Paraaortic lymph node (tissue), 1 donor: ENCODE measurements around the genes TMEM50B, SMIM34, RCAN1 and CLIC6.

DNA sequence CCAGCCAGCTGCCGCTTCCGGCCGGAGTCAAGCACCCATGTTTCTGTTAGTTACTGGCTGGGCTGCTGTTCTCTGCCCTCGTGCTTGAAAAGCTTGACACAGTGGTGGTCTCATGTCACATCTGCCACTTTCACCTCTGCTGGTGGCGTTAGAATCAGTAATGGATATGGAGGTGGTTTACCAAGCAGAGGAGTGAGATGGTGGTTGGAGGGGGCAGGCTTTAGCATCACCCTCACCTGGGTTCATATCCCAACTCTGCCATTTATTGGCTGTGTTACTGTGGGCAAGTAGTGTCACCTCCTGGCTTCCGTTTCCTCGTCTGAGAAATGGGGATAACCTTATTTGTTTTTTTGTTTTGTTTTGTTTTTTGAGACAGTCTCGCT, 21.2 kb downstream of the IFNGR2 start:
- PRO-cap, result no peak

- PRO-cap, result bidirectional peak, plus-strand start at chr21:33480221, minus-strand start at chr21:33479937
Measured at GRCh38 chr21:33478954-33480036, at the start of gene TMEM50B. Gene TMEM50B, minus strand, starts transcription at chr21:33479974.

DNA sequence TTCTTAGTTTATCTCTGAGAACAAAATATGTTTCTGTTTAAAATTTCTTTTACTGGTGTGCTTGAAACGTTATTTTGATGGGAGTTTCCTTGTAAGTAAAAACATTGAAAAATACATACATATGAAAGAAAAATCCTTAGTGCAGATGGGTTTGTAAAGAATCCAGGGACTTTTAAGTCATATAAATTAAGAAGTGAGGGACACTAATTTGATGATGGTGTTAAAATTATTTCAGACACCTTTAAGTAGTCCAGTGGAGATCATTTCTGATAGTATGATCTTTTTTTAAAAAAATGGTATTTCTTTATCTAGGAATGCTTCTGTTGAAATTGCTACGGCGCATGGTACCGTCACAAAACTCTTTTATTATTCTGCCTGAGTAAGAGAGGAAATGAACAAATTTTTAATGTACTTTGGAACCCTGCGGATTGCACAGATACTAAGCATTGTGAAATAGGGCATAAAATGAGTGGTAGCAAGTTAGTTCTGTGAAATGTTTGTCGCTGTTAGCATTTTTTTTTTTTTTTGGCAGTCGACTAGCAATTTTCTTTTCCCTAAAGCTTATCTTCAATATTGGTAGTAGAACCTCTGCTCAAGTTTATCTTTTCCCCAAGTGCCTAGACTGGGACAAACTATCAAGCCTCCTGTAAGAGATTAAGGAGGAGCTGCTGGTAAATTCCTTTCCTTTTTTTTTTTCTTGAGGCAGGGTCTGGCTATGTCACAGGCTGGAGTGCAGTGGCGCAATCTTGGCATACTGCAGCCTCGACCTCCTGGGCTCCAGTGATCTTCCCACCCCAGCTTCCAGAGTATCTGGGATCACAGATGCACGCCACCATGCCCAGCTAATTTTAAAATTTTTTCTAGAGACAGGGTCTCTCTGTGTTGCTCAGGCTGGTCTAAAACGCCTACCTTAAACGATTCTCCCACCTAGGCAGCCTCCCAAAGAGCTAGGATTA, 2.1 kb downstream of the ITSN1 start:
- PRO-cap, result unidirectional peak, minus-strand start at position 365 of the sequence

DNA sequence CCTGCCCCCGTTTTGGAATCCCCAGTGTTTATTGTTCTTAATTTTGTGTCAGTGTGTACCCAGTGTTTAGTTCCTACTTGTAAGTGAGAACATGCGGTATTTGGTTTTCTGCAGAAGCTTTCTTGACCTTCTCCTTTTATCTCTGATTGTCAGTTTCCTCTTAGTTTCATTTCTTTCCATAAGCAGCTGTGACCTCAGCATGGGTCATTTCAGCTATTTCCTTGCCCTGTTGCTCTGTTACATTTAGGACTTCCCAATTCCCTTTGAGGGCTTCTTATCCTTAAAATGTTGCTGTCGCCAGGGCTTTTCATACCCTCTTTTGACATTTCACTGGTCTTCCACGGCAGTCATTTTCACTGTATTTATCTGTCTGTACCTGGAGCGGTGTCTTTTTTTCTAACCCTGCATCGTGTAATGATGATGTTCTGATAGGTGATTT, 14.9 kb downstream of the ITSN1 start:
- PRO-cap, result no peak

DNA sequence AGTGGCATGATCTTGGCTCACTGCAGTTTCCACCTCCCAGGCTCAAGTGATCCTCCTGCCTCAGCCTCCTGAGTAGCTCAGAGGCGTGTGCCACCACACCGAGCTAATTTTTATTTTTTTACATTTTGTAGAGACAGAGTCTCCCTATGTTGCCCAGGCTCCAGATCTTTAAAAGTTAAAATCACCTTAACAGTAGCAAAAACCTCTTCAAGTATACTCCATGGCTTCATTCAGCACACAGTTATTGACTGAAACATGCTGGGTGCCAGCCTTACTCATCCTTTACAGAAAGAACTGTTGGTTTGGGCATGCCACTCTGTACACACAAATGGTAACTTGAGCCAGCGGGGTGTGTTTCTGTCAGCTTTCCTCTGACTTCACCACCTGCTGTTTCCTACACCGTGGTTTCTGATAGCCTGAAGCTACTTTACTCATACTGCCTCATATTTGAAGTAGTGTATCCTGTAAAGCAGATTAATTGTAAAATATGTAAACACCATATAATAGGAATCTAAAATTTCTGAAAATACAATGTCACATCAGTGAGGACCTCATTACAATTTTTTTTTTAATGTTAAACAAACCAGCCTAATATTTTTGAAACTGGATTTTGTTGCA, 114.0 kb downstream of the ATP5PO start:
- PRO-cap, result no peak

- PRO-cap, result no peak
Measured at GRCh38 chr21:33811533-33811800, 104.1 kb downstream of the ATP5PO start.

DNA sequence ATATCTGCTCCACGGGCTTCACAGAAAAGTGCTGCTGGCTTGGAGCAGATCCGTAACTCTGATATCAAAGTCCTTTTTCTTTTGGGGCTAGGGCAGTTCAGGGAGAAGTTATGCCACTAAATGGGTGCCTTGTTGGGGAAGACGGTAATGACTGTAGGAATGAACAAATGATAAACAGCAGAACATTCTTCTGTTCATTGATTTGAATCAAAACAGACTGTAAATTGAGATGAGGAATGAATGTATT, 8.9 kb upstream of the ATP5PO start:
- PRO-cap, result no peak

DNA sequence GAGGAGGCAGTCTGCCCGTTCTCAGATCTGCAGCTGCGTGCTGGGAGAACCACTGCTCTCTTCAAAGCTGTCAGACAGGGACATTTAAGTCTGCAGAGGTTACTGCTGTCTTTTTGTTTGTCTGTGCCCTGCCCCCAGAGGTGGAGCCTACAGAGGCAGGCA, 15.2 kb upstream of the ATP5PO start:
- PRO-cap, result no peak

DNA sequence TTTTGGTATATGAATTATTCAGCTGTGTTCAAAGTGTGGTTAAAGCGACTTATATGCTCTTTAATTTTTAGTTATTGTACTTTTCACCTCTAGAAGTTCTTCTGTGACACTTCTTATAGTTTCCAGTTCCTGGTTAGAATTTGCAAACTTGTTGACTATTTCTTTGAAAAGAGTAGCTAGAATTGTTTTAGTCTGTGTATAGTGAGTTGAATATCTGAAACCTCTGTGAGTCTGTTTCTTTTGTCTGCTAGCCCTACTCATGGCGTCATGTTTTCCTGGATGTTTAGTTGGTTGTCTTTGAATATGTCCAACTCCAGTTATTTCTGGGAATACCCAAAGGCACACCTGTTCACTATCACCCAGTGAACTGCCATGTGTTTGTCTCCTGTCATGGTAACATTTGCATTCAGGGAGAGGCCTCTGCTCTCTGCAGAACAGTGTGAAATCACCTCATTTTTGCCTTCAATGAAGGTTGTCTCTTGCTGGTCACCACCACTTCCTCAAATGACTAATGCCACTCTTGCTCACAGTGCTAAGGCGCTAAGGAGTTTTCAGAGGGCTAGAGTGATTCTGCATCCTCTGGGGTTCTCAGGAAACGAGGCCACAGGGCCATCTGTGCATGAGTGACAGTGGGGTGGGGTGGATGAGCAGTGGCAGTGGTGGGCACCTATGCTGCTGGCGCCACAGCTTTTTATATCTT, 59.8 kb upstream of the ATP5PO start:
- PRO-cap, result no peak

DNA sequence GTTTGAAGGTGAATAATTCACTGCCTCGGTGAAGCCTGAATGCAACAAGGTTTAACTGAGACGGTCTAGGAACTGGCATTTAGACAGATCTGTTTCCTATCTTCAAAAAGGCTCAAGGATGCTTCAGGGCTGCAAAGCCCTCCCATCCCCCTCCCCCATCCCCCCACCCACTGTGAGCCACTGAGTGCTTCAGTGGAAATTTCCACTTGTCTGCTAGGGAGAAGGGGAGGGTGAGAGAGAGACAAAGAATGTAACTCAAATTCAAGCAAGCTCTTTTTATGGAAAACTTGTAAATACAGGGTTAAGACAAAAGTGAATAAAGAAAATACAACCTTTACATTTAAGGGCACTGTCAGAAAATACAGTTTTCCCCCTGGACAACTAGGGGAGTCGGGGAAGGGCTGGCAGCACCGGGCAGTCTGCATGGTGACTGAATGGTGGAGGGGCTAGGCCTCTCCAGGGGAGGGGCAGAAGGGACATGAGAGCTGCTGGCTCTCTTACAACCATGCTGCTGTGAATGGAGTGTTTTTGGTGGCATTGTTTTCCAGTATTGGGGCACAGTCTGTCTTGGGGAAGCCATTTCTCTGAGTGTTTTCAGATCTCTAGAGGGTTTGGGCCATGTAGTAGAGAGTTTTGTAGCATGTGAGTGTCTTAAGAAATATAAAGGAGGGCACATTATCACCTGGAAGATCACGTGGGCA, 56.7 kb downstream of the MRPS6 start:
- PRO-cap, result no peak

DNA sequence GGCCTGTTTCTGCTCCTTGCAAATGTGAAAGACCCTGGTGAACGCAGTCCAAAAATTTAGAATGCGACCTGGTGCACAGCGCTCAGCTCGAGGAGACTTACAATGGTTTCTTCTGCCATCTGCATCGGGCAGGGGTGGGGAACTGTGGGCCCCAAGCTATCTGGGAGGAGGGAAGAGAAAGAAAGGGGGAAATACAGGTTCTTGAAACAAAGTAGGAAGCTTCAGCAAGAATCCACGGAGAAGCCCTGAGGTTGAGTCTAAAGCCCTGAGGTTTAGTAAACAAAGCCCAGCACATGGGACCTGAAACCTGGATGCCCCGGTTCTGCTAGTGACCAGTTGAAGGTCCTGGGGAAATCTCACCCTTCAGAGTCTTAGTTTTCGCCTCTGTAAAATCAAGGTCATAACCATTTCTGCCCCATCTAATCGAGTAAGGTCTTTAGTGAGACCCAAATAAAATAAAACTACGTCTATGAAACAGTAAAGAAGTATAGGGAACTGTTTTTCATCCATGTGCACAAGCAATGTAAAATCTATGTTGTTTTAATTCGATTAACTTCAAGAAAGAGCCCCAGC, 129.7 kb downstream of the MRPS6 start:
- PRO-cap, result no peak

DNA sequence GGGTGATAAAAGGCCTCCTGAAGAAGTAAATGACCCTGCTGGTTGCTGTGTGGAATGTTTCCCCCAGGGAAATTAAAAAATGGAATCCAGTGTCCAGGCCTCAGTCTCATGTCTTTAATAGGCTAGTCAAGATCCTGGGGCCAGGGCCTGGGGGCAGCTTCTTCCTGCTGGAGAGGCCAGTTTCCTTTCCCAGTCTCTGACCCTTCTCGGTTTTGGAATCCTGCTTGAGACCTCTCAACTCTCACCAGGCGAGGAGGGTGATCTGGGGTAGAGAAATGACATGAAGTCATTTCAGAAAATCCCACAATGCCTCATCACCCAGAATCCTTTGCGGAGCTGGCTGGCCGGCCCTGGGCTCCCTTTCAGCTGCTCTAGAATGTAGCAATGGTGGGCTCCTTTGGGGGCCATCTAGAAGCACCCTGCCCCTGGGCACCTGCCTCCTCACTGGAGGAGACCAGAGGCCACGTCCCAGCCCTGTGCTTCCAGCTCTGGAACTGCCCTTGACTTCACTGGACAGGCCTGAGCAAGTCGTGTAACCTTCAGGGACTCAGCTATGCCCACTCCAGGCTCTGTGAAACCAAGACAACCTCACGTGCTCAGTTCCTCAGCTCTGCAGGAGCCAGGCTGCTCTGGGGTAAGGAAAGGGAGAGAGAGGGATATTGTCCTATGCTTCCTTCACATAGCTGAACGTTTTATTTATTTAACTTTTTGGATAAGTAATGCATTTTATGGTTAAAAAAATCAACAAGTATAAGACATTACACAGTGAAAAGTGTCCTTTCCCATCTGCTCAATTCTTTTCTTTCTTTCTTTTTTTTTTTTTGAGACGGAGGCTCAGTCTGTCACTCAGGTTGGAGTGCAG, 131.5 kb downstream of the MRPS6 start:
- PRO-cap, result no peak

DNA sequence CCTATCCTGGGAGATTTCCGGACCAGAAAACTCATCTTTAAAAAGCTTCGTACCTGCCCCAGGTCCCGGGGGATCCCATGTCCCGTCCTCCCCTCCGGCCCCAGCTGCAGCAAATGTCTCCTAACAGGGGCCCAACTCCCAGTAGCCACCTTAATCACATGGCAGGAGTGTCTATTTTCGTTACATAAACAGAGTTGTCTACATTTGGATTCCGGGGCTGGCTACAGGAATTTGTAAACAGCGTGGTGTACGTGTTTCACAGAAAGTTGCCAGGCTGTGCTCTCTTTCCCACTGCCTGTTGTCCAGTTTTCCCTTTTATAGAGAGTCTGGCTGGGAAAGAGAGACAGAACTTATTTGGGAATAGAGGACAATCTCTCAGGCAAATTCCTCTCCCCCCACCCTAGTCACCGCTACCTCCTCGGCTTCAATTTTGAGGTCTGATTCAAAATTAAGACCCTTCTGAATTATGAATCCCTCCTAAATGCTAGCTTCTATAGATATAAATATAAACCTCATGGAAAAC, 17.8 kb upstream of the KCNE2 start:
- PRO-cap, result bidirectional peak, plus-strand start at position 346 of the sequence, minus-strand start at position 89 of the sequence

- PRO-cap, result no peak
Measured at GRCh38 chr21:34361829-34362215, 2.0 kb upstream of the KCNE2 start.

DNA sequence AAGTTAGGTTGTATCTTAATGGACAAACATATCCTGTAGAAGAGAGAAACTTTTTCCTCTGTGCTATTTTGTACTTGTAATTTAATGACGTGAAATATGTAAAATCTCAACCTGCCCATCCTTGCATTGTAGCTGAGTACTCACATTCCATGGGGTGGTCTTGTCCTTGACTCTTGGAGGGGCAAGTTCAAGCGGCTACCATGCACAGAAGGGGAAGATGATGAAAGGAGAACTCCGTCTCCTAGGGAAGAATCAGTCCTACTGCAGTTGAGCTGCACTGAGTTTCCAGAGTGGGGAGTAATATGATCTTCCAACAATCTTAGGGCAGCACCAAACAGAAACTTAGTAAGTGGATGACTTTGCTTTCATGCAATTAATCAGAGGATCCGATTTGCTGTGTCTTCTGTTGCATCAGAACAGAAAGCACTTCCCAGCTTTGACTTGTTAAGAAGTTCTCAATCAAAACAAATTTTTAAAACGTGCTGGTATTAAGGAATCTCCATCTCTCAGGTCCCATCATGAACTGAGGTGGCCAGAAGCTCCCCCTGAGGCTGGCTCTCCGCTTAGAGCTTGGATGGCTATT, at the start of gene SMIM34:
Gene SMIM34 (minus strand): TSS at position 263 of the 583 bp plus-strand sequence.
- PRO-cap, result no peak

GRCh38 chr21:34524613-34525782, 13.0 kb upstream of the KCNE1 start:
- PRO-cap, result no peak

DNA sequence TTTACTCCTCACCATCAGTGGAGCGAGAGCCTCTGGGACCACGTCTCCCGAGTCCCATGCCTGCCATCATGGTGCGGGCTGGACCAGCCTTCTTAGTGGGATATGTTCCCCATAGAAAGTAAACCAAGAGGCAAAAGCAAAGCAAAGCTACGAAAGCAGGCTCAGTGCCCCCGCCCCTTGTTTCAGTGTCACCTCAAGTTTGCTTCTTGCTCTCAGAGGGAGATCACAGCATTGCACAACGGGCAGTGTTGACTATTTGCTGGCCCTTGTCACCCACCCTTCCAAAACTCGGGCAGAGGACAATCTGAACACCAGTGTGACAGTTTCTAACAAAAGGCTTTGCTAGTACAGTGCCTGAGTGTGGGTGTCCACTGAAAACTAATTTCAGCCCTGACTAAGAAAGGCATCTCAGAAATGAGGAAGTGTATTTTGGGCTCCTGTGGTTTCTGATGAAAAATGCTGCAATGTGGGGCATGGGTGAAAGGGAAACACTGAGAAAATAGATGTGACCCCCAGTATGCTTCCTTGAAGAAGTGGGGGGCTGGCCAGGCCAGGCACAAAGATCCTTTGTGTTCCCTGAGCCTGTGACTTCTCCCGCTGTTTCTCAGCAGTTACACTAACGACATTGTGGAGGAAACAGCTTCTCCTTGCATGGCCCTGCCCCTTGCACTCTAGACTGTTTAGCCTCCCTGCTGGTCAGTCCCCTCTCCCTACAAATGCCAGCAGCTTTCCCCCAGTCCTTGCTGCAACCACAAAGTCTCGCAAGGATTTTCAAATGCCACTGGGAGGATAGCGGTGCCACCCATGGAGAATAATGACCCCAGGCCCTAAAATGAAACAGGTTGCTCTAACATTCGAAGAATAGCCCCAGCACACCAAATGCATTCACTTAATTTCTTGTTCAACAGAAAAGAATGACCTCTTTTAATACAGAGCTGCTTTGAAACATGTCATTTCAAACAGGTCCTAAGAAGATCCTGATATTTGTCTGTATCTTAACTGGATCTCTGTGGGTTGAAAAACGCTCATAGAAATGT, 33.3 kb upstream of the KCNE1 start:
- PRO-cap, result no peak

DNA sequence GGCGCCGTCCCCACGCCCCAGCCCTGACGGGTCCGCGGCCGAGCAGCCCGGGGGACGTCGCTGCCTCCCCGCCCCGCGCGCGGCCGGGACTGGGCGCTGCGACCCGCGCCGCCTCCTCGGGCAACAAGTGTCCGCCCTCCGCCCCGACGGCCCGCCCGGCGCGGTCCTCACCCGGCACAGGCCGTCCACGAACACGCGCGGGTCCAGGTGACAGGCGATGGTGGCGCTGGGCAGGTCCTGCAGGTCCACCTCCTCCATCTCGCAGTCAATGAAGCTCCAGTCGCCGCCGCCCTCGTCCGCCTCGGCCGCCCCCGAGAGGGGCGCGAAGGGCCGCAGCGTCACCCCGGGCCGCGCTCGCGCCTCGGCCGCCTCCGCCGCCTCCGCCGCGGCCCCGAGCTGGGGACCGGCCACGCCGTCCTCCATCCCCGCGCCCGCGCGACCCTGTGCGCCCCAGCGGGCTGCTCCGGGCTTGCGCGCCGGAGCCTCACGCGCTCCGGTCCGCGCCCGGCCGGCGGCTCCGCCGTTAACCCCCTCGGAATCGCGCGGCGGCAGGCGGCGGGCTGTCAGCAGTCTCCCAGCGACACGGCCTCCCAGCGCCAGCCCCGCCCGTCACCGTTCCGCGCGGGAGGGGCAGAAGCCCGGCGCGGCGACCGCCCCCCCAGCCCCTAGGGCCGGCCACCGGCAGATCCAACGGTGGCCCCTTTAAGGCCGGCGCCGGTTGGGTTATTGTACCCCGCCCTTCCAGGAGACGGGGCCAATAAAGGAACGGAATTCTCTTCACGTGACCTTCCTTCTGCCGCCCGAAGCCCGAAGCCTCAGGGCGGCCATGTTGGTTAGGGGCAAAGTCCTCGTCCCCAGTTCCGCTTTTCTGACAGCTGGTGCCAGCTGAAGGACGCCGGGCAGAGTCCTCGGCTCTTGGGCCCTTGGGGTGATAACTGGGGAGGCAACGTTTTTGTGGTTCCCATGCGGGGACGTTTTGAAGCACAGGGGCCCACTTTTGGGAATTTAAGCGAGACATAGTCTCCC, at the start of gene RCAN1:
Gene RCAN1 (minus strand): TSS at position 525 of the 1,026 bp plus-strand sequence.
- PRO-cap, result unidirectional peak, minus-strand start at position 443 of the sequence; unidirectional peak, minus-strand start at position 500 of the sequence; bidirectional peak, plus-strand start at position 877 of the sequence, minus-strand start at position 677 of the sequence

DNA sequence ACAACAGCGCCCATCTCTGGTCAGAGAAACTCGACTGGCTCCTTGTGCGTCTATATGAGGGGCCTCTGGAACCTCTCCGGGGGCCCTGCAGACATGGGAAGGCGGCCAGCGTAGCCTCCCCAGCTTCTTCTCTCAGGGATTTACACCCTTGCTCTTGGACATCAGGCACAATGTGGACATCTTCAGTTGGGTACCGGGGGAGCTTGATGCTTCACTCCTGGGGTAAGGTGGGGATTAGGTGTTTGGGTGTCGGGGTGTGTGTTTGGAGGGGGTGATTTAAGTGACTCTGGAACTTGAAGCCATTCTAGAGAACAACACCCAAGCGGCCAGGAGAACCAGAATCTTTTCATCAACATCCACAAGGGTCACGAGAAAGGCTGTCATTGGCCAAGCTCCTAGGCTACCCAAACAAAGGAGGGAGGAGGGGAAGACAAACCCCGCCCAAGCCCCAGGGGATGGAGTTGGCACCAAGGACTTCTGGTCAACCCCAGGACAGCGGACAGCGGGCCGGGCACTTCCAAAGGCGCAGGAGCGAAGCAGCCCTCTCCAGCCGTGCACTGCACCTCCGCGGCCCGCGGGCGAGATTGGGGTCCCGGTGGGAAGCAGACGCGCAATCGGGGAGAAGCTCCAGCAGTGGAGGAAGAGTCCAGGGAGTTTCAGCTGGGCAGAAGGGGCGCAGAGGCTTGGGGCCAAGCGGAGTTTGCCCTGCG, at the start of gene CLIC6:
Gene CLIC6 (plus strand): TSS at position 484 of the 710 bp plus-strand sequence.
- PRO-cap, result no peak

- PRO-cap, result no peak
Measured at GRCh38 chr21:34699528-34700130, 30.8 kb downstream of the CLIC6 start.